Measurements from ENCODE around the gene TRDMT1.

DNA sequence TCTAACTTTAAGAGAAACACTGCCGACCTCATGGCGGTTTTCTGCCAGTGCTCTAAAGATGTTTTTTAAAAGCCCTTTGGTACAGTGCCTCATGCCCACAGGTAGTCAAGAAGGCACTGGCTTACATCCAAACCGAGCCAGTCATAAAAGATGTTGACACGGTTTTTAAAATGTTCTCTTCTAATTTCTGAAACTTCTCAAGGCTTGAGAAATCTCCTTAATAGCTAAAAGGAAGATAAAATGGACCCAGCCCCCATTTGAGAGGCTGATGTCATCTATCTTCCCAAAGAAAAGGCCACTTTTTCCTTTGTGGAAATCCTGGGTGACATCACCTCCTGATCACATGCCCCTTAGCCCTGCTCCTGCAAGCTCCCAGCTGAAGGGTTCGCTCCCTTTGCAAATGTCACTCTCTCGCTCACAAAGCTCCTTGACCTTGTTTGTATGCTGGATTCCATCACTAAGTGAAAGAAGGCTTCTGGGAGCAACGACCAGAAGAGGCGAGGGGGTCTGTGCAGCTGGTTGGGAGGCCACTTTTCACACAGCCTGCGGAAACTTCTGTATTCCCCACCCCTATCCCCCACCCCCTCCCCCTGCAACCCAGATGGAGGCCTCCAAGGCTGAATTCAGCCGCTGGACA, 122.9 kb downstream of the CUBN start:
- RRBS: no CpG with 5 or more reads among the region's 10 CpGs

DNA sequence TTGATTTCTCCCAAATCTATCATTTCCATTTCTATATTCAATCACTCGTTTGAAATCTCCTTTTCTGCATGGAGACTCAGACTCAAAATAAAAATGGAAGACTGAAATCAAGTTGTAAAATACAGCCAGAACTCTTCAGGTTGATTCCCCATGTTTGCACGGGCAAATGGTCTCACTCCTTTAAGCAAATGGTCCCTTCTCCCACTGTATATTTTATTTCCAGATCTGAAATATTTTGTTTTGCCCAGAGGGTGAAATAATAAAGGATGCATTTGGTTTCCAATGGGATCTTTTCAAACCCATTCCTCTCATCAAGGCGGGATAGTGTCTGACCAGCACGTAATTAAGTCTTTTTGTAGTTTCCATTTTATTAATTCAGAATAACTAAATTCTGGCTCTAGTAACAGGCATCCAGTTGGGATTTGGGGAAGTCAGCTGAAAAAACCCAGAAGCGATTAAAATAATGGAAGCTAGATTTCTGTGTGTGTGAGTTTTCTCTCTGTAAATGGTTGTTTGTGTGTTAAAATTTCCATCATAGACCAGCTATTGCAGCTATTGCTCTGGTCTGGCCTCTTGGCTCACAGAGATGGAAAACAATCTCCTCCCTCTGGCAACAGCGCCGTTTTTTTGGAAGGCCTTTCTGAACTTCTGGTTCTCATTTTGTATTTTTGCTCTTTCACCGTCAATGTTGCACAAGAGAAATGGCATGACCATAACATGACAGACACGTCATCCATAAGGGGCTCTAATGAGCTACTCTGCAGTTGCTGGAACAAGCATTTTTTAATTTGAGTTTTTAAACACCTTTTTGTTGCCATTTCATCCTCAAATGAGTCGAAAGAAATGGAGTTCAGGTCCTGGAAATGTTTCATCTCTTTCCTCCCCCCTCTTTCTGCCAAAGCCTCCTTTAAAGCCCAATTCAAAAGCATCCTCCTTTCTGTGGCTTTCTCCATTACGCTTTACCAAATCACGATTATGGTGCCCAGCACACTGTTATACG, 91.1 kb downstream of the CUBN start:
- RRBS: no CpG with 5 or more reads among the region's 13 CpGs

GRCh38 chr10:17200823-17201867, at the start of gene TRDMT1:
TRDMT1 (minus strand) TSS chr10:17201672.
- RRBS: no CpG with 5 or more reads among the region's 62 CpGs

- RRBS: no CpG with 5 or more reads among the region's 3 CpGs
Measured at GRCh38 chr10:17241305-17241715, 13.3 kb downstream of the VIM start.

DNA sequence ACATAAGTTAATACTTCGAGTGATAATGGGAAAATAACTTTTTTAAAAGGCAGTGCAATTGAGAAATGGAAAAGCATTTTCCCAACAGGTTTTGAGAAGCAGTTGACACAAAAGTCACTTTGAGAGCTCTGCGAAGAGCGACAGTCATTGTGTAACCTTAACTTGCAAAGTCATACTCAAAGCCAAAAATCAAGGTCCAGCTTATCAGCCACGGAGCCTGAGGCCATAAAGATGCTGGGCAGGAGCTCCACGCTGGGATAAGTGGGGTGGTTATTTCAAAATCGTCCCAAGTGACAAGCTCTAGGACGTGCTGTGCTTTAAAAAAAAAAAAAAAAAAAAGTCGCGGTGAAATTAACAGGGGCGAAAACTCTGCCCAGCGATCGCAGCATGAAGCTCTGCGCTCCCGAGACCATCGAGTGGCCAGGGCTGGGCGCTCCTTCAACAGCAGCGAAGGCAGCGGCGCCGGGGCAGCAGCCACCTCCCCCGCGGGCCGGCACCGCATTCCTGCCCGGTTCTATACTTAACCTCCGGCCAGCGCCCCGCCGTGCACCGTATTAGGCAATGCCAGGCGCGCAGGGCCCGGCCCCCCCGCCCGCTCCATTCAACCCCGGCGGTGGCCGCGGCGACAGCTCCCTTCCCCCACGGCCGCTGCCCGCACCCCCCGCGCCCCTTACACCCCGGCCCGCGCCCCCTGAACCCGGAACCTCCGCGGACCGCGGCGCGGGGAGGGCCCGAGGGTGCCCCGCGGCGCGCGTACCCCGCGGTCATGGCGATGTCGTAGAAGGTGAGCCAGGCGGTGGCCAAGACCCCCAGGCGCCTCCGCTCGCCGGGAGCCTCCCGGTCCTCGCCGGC, 622 bp downstream of the HACD1 start:
- RRBS: 2% methylated on average over 19 of the region's 73 CpGs

DNA sequence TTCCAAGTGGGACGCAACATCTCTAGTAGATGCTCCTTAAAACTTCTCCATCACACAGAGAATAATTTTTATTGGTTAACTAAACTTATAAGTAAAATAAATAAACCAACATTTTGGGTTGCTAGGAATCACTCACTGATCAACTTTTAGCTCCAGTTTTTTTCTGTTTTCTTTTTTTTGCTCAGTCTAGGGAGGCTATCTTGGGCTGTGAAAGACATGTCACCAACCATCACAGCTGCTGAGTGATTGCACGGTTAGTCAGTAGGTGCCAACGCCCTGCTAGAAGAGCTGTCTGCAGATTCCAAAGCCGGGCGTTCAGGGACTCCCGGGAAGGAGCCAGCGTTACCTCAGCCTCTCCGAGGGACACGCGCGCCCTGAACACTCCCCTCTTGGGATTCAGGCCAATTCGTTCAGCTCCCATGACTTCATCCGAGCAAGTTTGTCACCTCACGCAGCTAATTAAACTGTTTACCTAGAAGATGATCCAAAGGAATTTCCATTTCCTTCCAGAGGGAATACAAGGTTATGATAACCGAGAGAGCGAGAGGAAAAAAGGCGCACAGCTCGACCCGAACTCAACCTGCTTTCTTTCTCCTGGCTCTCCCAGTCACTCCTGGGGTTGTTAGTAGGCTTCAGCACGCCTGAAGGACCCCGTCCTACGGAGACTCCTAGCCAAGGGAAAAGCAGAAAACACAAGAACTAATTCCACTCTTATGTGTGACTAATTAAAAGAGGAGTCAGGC, 488 bp upstream of the STAM start:
- RRBS: no CpG with 5 or more reads among the region's 22 CpGs

DNA sequence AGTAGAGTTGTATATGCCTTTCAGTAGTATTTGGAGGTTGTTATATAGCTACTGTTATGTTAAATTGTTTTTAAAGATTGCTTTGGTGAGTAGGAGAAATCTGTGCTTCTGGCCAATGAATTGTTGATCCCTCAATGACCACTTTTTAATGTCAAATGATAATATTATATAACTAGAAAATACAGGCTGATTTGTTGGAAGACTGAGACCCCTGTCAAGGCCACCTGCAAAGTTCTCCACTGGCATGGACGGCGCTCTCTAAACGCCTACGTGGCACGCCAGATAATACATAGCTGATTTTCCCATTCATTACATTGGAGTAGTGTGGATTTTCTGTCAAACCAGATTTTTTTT, 52.6 kb upstream of the TMEM236 start:
- RRBS: no CpG with 5 or more reads among the region's 5 CpGs

GRCh38 chr10:17744244-17745178, 7.5 kb upstream of the TMEM236 start:
- RRBS: no CpG with 5 or more reads among the region's 10 CpGs

DNA sequence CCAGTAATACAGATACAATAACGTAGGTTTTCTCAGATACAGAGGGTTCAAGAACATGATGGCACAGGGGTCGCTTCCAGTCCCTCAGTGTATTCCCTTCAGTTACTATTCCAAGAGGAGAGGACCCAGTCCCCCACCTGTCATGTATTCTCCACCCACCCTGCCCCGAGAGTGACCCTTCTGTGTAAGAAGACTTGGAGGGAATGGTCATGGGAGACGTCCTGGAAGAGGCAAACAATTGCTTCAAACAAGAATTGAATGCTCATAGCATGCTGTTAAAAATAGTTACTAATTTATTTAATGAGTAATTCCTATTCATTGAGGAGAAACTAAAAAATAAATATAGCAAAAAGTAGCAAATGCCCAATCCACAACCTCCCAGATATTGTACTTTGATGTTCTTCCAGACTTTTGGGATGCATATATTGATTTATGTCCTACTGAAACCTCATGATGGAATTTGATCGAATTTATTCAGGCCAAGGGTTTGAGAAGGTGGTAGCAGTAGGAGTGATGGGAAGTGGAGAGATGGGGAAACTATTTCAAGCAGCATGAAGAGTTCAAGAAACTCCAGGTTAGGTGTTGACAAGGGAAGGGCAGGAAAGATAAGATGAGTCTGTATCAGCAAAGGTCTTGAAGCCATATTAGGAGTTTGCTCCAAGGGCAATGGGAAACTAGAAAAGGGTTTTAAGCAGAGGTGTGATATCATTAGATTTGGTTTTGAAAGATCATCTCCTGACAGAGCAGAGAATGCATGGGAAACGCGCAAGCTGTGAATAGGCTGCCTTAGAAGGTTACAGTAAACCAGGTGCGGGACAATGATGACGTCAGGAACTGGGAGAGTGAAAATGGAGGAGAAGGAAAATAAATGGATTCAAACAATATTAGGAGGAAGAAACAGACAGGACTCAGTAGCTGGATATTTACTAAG, 50.3 kb downstream of the CACNB2 start:
- RRBS: no CpG with 5 or more reads among the region's 9 CpGs

DNA sequence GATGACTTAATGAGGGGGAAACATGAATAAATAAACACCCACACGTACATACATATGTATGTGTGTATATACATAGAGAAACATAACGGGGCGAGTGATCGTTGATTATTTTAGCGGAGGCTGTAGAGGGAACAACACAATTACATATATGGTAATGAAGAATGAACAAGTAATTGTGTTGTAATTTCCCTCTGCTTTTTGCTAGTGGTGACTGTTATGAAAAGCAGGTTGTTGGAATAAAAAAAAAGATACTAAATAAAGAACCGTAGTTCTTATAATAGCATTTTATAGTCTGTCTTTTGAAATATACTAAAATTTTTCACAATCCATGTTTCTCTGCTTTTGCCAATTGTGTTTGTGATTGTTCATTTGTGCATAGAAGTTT, 63.3 kb downstream of the CACNB2 start:
- RRBS: no CpG with 5 or more reads among the region's 6 CpGs

DNA sequence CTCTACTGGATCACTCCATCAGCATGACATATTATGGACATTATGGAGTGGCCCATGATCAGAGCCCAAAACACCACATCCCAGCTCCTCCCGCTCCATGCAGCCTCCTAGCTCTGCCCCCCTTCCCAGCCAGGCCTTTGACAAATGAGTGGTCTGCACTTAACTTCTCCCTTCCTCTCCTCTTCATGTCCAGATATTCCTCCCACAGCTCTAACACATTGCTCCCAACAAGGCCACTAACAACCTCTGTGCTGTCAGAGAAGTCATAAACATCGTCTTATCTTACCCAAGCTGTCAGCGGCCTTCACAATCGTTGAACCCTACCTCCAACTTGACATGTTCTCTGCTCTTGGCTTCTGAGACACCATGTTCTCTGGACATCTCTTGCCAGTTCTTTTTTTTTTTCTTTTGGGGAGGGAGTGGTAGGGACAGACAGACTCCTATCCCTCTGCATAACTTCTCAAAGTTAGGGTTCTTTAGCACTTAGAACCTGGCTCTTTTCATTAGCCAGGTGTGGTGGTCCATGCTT, 187.6 kb downstream of the NSUN6 start:
- RRBS: no CpG with 5 or more reads among the region's 4 CpGs

- RRBS: no CpG with 5 or more reads among the region's 6 CpGs
Measured at GRCh38 chr10:18473332-18473780, 178.0 kb downstream of the NSUN6 start.

DNA sequence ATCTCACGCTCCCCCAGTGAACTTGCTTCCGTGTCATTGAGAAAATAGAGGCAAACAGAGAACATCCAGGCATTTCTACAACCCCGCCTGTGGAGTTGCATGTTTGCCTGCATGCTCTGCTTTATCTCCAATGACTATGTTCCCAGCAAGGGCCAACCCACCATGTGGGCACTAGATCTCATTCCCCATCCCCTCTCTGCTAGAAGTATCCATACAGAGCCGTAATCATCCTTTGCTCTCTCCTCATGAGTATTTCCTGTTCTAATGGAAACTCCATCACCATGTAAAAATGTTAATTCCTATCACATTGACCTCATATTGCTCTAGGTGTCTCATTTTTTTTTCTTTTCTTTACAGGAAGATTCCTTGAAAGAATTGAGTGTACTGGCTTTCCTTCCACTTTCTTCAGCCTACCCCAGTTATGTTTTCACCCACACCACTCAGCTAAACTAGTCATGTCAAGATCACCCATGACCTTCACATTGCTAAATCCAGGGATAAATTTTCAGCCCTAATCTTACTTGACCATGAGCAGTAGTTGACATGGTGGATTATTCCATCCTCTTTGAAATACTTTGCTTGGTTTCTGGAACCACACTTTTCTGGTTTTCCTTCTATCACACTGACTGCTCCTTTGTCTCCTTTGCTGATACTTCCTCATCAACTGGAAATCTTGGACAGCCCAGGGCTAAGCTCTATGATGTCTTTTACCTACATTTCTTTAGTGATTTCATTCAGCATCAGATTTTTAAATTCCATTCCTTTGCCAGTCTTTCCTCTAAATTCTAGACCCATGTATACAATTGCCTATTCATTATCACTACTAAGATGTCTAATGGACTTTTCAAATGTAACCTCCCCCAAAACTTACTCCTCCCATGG, 131.8 kb downstream of the NSUN6 start:
- RRBS: no CpG with 5 or more reads among the region's 4 CpGs

DNA sequence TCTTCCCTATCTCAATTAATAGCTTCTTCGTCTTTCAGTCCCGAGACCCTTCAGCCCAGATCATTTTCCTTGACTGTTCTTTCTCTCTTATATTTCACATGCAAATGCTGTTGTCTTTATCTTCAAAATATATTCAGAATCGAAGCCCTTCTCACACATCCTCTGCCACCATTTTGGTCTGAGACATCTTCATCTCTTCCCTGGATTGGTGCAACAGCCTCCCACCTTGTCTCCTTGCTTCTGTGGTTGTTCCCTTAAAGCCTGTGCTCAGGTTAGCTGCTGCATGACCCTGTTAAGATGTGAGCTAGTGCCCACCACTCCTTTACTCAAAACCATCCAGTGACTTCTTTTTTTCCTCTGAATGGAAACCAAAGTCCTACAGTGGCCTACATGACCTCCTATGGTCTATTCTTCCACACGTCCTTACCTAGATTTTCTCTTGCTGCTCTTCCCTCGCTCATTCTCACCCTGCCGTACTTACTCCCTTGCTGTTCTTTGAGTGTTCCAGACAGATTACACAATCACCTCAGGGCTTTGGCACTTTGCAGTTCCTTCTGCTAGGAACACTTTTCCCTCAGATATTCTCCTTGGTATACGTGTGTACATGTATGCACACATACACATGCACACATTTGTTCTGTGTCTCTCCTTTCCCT, 131.0 kb downstream of the NSUN6 start:
- RRBS: no CpG with 5 or more reads among the region's 7 CpGs

DNA sequence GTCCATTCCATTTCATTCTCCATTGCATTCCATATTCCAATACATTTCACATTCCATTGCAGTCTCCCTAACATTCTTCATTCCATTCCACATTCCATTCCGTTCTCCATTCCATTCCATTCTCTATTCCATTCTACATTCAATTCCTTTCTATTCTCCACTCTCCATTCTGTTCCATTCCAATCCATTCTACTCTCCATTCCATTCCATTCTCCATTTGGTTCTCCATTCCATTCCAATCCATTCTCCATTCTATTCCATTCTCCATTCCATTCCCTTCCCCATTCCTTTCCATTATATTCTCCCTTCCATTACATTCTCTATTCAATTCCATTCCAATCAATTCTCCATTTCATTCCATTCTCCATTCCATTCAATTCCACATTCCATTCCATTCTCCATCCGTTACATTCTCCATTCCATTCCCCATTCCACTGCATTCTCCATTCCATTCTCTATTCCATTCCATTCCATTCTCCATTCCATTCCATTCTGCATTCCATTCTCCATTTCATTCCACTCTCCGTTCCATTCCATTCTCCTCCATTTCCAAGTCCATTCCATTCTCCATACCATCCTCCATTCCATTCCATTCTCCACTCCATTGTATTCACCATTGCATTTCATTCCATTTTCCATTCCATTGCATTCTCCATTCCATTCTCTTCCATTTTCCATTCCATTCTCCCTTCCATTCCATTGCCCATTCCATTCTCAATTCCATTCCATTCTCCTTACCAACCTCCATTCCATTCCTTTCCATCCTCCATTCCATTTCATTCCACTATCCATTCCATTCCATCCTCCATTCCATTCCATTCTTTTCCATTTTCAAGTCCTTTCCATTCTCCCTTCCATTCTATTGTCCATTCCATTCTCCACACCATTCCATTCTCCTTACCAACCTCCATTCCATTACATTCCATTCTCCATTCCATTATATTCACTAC, 82.4 kb downstream of the NSUN6 start:
- RRBS: no CpG with 5 or more reads among the region's 3 CpGs

DNA sequence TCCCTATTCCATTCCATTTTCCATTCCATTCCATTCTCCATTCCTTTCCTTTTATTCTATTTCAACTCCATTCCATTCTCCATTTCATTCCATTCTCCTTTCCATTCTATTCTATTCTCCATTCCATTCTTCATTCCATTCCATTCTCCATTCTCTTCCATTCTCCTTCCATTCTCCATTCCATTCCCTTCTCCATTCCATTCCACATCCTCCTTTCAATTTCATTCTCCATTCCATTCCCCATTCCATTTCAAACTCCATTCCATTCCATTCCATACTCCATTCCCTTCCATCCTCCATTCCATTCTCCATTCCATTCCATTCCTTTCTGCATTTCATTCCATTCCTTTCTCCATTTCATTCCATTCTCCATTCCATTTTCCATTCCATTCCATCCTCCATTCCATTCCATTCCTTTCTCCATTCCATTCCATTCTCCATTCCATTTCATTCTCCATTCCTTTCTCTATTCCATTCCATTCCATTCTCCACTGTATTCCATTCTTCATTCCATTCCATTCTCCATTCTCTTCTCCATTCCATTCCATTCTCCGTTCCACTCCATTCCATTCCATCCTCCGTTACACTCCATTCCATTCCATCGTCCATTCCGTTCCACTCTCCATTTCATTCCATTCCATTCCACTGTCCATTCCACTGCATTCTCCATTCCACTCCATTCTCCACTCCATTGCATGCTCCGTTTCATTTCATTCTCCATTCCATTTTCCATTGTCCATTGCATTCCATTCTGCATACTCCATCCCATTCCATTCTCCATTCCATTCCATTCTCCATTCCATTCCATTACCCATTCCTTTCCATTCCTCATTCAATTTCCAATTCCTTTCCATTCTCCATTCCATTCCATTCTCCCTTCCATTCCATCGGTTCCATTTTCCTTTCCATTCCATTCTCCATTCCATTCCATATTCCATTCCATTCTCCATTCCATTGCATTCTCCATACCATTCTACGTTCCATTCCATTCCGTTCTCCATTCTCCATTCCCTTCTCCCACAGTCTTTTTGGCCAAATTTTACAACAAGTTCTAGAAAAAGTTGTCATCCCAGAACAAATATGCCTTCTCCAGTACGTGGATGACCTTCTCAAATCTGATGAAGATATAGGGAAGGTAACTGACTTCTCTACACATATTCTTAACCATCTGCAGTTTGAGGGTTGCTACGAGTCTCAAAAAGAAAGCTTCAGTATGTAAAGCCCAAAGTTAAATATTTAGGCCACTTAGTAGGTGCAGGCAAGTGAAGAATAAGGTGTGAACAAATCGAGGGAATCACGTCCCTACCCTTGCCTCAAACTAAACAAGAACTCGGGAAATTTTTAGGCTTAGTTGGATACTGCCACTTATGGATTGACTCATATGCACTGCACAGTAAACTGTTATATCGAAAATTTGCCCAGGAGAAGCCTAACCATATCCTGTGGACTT, 78.3 kb downstream of the NSUN6 start:
- RRBS: no CpG with 5 or more reads among the region's 14 CpGs

GRCh38 chr10:18649348-18649926, 1.9 kb downstream of the NSUN6 start:
- RRBS: no CpG with 5 or more reads among the region's 6 CpGs

DNA sequence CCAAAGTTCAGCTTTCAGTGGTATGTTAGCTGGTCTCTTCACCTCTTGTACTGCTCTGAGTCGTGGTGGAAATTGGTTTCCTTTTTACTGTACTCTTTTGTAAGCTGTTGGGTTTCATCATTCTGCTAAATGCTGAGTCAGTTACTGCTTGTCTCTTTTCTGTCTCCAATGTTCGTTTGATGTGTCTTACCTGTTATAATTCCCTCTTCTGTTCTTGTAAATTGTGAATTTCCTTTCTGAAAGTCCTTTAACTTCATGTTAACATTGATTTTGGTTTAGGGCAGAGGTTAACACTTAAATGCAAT, 64.0 kb upstream of the MALRD1 start:
- RRBS: no CpG with 5 or more reads among the region's 2 CpGs

GRCh38 chr10:19203711-19204094, 155.1 kb downstream of the MALRD1 start:
- RRBS: no CpG with 5 or more reads among the region's 4 CpGs

DNA sequence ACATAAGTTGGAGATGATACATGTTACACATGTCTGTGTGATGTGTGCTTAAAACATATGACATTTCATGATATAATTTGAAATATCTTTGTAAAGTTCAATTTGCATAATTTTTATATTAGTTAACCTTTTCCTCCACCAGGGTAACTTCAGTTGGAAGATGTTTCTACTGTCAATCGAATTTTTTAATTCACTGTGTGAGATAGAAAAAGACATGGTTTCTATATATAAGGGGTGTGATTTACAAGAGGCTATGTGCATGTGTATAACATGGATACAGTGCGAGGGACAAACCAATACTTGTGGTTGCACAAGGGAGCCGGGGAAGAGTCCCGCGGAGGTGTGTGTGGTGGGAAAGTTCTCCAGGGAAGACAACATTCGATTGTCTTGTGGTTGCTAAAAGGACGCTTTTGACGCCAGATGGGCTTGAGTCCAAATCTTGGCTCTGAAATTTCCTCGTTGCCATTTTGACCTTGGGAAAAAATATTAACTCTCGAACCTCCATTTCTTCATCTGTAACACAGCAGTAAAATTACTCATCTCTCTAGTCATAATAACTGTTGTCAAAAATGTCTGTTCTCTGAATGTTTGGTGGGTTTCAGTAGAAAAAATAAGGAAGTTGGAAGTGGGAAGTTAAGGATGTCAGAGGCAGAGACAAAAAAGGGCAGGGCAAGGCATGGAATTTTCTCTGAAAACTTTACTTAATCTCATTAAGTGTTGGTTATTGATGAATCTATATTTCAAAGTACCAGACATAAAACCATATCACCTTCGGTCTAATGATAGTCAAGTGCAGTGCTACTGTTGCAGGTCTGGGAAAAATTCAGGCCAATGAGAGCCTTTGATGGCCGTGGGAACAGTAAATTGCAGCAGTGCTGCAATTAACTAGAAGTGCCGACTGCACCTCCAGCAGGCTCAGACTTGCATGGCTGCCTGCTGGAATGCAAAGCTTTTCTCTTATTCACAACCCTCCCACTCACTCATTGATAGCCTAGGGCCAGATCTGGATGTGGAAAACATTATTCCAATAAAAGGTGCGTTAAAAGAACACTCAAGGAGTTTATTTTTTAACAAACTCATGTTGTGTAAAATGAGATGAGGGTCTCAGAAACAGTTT, 16.6 kb downstream of the PLXDC2 start:
- RRBS: no CpG with 5 or more reads among the region's 14 CpGs